Measurements from ENCODE around the gene PLET1.

- PRO-cap, 6 experiments = peak in 6 of 6 experiments; most common plus-strand start chr11:111541615 (in 3); most common minus-strand start chr11:111541524 (in 4)
- RAMPAGE, long total RNA, 2 experiments = no peak in any of the 2 experiments
- RRBS = 1% methylated on average over 15 of the region's 42 CpGs
Observed at GRCh38 chr11:111541167-111542065, 896 bp downstream of the LAYN start.

DNA sequence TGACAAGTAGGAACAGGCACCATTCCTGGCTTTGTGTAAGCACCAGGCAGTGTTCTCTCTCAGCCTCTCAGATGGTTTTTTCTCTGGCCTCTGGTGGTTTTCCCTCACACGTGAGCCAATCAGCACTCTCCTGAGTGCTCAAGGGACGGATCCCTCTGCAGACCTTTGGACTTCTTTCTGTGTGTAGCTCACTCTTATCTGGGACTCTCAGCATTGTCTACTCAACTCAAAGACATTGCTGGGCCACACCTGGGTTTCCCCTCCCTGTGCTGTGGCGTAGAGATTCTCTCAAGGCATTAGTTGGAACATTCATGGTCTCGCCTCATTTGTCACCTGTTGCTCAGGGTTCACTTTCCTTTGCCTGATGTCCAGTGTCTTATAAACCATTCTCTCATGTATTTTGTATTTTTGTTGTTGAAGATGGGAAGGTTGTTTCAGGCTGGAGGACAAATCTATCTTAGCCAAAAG lies 21.4 kb downstream of the SIK2 start:
- PRO-cap, 6 experiments = no peak in any of the 6 experiments
- RAMPAGE, long total RNA, 2 experiments = no peak in any of the 2 experiments
- RRBS = no CpG with 5 or more reads among the region's 4 CpGs

DNA sequence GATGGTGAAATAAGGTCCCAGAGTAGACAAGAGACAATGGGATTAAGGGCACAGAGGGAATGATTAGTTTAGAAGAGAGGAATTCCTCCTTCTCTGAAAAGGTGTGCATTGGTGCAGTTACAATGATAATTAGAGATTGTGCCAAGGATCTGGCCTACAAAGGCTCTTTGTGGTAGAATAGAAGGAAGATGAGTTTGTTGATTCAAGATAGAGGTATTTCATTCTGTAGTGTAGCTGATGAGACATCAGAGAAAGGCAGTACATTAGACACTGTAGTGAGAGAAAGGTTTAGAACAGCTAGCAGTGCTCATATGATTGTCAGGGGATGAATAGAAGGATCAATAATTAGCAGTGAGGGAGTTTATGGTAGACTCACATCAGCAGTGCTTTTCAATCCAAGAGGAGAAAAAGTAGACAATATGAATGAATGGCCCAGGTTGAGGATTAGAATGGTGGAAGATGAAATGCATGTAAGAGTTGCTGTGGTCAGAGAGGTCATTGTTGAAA lies 28.8 kb downstream of the SIK2 start:
- PRO-cap, 6 experiments = no peak in any of the 6 experiments
- RAMPAGE, long total RNA, 2 experiments = no peak in any of the 2 experiments

DNA sequence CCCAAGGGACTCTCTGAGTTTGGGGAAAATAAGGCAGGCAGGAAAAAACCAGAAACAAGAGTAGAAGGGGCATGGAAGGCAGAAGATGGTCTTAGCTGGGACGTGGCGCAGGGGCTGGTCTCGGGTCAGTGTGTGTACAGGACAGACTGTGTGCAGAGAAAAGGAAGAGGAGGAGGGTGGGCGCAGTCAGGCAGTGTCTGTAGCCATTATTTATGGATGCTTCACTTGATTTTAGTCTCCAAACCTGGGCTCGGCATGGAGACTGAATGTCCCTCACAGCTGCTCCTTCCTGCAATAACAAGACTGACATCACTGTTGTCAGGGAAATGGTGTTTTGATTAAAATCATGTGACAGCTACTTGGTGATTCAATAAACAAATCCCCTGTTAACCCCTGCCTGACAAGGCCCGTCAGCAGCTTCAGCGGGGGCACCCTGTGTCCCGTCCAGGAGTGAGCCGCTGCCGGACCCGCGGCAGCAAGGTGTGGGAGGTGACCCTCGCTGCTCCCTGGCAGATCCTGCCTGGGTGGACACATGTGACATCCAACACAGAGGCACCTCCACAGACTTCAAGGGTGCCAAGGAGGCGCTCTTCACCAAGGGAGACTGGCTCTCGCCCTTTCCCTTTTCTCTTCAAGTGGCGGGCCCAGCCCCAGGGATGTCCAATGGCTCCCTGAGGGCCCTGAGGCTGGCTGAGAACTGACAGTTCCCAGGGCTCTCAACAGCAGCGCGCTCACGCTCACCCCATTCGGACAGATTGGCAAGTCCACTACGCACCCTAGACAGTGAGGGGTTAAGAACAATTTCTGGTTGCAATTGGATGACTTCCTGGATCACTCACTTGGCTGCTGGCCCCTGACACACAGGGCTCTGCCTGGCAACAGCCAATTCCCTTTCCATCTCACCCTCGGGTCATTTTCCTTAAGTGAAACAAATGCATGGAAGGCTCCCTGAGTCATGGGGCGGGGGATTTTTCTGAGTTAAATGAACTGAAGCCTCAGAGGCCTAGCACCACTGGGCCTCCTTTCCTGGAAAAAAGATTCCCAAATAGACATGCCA lies 30.8 kb downstream of the PPP2R1B start:
- PRO-cap, 6 experiments = peak in 6 of 6 experiments; most common plus-strand start position 981 of the sequence (in 4); most common minus-strand start position 305 of the sequence (in 3)
- RAMPAGE, long total RNA, 2 experiments = no peak in any of the 2 experiments
- RRBS = no CpG with 5 or more reads among the region's 23 CpGs

DNA sequence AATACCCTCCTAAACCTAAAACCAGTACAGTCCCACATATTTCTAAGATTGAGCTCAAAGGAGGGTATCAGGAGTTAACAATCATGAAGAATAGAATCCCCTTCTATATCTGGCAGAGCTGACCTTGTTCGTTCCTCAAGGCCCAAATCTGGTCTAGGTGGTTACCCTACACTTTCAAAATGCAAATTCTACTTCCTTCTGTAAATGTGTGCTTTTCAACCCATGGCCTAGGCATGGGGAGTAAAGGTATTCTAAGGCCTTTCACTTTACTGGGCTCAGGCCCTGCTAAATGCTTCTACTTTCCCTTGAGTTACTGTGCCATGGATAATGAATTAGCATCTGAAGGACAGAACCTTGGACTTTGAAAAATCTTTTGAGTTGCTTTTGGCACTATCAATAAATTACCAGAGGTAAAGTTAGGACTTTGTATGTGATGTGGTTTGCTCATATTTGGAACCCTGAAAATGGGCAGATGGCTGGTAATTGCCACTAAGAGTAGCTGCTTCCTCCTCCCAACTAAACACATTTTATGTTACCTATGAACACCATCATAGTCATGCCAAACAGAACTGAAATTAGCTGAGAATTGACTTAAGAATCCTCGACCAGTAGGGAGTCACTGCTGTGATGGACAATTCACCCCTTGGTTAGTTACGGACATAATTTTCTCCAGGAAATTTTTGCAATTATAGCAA lies 10.6 kb upstream of the PPP2R1B start:
- PRO-cap, 6 experiments = no peak in any of the 6 experiments
- RAMPAGE, long total RNA, 2 experiments = no peak in any of the 2 experiments
- RRBS = no CpG with 5 or more reads among the region's 3 CpGs

DNA sequence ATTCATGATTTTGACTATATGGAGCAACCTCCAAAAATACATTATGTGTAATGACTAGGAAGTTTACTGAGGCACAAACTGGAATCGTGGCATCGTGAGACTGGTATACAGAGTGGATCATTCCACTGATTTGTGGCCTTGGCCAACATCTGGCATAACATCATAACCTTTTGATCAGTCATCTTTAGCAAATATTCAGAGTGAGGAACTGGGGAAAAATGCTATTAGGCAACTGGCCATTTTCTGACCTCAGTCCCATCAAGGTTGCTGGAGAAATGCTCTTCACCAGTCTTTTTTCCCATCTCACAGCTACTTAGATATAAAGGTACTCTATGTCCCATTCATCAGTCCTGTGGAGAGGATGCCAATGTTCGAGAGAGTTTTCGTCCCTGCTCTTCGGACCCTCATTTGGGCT lies 29.4 kb upstream of the PPP2R1B start:
- PRO-cap, 6 experiments = no peak in any of the 6 experiments
- RAMPAGE, long total RNA, 2 experiments = no peak in any of the 2 experiments
- RRBS = no CpG with 5 or more reads among the region's 5 CpGs

- PRO-cap, 6 experiments = no peak in any of the 6 experiments
- RAMPAGE, long total RNA, 2 experiments = no peak in any of the 2 experiments
- RRBS = no CpG with 5 or more reads among the region's 7 CpGs
Observed at GRCh38 chr11:111837178-111837827, 34.1 kb downstream of the ALG9 start.

GRCh38 chr11:111935098-111936129 lies 1.7 kb upstream of the DIXDC1 start:
- PRO-cap, 6 experiments = no peak in any of the 6 experiments
- RAMPAGE, long total RNA, 2 experiments = no peak in any of the 2 experiments
- RRBS = no CpG with 5 or more reads among the region's 4 CpGs

DNA sequence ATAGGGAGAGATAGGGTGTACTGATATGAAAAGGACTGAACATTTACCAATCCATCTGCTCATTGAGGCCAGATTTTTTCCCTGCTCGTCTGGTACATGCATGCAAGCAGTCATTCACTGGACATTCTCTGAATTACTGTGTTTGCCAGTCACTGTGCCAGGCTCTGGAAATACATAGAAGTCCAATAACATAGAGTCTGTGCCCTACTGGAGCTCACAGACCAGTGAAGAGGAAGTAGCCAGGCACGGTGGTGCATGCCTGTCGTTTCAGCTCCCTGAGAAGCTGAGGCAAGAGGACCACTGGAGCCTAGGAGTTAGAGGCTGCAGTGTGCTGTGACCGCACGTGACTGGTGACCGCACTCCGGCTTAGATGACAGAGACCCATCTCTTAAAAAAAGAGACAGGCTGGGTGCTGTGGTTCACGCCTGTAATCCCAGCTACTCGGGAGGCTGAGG lies 3.6 kb downstream of the DIXDC1 start:
- PRO-cap, 6 experiments = no peak in any of the 6 experiments
- RAMPAGE, long total RNA, 2 experiments = no peak in any of the 2 experiments
- RRBS = no CpG with 5 or more reads among the region's 9 CpGs

DNA sequence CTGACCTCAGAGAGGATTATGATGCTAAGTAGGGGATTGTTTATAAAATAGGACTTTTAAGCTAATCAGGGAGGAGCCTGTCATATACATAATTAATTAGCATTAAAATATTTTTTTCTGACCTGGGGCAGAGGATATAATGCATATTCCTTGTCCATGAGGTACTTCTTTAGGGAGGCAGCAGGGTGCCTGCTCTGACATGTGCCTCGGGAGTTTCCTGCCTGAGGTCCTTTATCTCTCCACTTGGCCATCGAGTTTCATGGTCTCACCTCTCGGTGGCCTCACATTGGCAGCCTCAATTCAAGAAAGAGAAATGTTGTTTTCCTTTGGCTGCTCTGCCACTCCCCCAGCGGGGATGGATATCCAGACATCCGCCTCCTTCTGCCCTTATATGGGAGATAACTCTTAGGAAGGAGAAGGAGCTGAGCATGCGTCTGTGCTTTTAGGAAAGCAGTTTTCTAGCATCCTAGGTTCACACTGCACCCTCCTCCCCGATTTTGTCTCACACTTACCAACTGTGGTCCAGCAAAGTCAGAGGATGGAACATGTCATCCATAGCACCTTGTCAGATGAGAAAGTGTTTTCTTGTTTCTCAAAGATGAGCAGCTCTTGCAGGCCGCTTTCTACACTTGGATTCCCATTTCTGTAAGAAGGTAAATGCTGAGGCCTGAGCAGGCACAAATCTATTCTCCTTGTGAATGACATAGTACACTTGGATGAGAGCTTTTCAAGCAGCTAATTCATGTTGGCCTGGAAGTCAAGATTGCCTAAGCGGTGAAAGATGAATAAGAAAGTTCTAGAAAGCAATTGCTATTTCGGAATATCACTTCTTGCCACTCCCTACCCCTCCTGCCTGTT lies 41.3 kb downstream of the DIXDC1 start:
- PRO-cap, 6 experiments = peak in 2 of 6 experiments; most common plus-strand start position 453 of the sequence (in 2); most common minus-strand start position 219 of the sequence (in 2)
- RAMPAGE, long total RNA, 2 experiments = no peak in any of the 2 experiments
- RRBS = no CpG with 5 or more reads among the region's 10 CpGs

- PRO-cap, 6 experiments = no peak in any of the 6 experiments
- RAMPAGE, long total RNA, 2 experiments = no peak in any of the 2 experiments
- RRBS = no CpG with 5 or more reads among the region's 7 CpGs
Observed at GRCh38 chr11:112162620-112163546, 1.0 kb downstream of the IL18 start.

GRCh38 chr11:112260690-112261083 lies at the start of gene PLET1:
TSS of gene PLET1 (minus strand) at chr11:112260860.
- PRO-cap, 6 experiments = no peak in any of the 6 experiments
- RAMPAGE, long total RNA, 2 experiments = no peak in any of the 2 experiments
- RRBS = no CpG with 5 or more reads among the region's 3 CpGs

DNA sequence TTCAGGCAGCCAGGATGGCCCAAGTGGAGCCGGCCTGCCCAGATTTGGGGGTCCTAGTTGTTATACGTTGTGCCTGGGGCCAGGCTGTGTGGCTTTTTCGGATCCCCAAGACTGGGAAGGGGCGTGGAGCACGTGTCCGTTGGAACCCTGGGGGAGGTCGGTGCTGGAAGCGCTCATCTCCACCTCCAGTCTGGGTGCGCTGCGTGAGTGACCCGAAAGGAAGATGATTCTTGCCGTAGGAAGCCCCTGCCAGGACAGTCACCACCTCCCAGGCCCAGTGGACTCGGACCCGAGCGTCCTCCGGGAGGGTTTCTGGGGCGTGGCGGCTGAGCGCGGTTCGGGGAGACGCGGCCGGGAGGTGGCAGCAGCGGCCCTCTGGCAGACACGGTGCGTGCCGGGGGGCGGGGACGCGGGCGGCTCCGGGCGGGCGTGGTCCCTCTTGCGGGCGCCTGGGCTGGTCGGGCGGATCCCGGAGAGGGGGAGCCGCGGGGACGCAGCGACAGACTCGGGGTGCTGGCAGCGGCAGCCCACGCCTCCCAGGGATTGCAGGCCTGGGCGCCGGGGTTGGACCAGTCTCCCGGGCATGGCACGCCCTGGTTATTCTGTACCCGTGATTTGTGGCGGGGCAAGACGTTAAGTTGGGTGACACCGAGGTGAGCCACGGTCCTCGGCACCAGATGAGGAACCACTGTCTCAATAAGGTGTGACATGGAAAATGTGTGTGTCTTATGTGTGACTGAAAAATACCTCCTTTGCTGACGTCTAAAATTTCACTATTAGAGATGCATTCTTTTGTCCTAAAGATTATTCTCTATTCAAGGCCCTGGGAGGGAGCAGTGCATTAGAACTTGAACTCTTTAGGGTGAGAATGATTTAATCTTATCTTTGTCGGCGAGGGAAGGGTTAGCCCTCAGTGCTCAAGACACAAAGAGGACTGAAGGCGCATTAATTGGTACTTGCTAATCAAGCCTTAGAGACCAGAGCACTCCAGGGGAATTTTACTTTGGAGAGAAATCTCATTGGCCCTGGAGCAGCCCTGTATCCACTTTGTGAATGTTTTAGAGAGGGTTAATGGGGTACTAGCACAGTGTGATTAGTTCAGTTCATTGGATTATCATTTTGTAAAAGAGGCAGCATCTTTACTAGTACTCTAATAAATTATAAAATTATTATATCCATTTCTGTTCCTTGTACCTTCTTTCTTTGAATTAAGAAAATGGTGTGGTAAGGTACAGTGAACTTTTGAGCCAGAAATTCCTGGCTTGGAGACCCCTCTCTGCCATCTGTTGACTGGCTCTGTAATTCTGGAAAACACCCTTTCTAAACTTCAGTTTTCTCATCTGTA lies 29.6 kb upstream of the PLET1 start:
- PRO-cap, 6 experiments = peak in 6 of 6 experiments; most common plus-strand start position 502 of the sequence (in 6); most common minus-strand start position 312 of the sequence (in 1)
- RAMPAGE, long total RNA, 2 experiments = start-site peak on the plus strand in 2 of 2 experiments, centred at positions 560 to 568 of the sequence, 1,544 to 4,252 reads per replicate
- RRBS = 1% methylated on average over 28 of the region's 61 CpGs

- PRO-cap, 6 experiments = no peak in any of the 6 experiments
- RAMPAGE, long total RNA, 2 experiments = no peak in any of the 2 experiments
- RRBS = no CpG with 5 or more reads among the region's 6 CpGs
Observed at GRCh38 chr11:112553115-112553449, 292.4 kb upstream of the PLET1 start.

DNA sequence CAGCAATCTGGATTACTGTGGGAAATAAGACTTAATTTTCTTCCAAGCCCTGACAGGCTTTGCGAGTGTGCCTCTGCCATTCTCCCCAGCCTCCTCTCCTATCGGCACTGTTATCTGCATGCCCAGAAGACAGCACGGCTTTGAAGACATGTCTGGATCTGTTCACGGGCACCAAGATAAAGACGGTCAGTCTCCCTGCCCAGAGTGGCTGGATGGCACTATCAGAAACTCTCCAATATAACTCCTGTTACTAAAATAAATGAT lies 182.7 kb upstream of the NCAM1 start:
- PRO-cap, 6 experiments = peak in 2 of 6 experiments; most common minus-strand start position 100 of the sequence (in 2)
- RAMPAGE, long total RNA, 2 experiments = no peak in any of the 2 experiments
- RRBS = no CpG with 5 or more reads among the region's 5 CpGs

DNA sequence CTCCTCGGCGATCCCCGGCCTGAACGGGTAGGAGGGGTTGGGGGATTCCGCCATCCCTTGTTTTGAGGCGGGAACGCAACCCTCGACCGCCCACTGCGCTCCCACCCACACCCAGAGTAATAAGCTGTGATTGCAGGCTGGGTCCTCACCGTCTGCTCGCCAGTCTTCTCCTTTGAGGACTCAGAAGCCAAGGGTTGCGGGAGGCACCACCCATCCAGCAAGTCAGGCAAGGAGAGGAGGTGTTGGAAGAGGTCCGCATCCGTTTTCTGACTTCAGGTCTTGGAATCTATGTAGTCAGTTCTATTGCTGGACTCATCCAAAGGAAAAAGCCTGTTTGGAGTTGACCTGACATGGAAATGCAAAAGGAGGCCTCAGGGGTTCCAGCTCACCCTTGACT lies 309 bp upstream of the DRD2 start:
- PRO-cap, 6 experiments = no peak in any of the 6 experiments
- RAMPAGE, long total RNA, 2 experiments = no peak in any of the 2 experiments
- RRBS = 3% methylated on average over 3 of the region's 15 CpGs

GRCh38 chr11:114067000-114067512 lies 7.5 kb downstream of the ZBTB16 start:
- PRO-cap, 6 experiments = peak in 1 of 6 experiments; most common plus-strand start chr11:114067422 (in 1); most common minus-strand start chr11:114067289 (in 1)
- RAMPAGE, long total RNA, 2 experiments = no peak in any of the 2 experiments
- RRBS = no CpG with 5 or more reads among the region's 10 CpGs

- PRO-cap, 6 experiments = no peak in any of the 6 experiments
- RAMPAGE, long total RNA, 2 experiments = no peak in any of the 2 experiments
- RRBS = no CpG with 5 or more reads among the region's 9 CpGs
Observed at GRCh38 chr11:114076174-114076392, 16.6 kb downstream of the ZBTB16 start.

GRCh38 chr11:114081325-114082165 lies 22.0 kb downstream of the ZBTB16 start:
- PRO-cap, 6 experiments = no peak in any of the 6 experiments
- RAMPAGE, long total RNA, 2 experiments = no peak in any of the 2 experiments
- RRBS = no CpG with 5 or more reads among the region's 8 CpGs

- PRO-cap, 6 experiments = peak in 1 of 6 experiments; most common plus-strand start chr11:114155363 (in 1); most common minus-strand start chr11:114155197 (in 1)
- RAMPAGE, long total RNA, 2 experiments = no peak in any of the 2 experiments
- RRBS = 56% methylated on average over 11 of the region's 15 CpGs
Observed at GRCh38 chr11:114155030-114155604, 95.6 kb downstream of the ZBTB16 start.

Measured in heart left ventricle (tissue), 7 donors.